ENCODE results near the genes SACS and TNFRSF19.

DNA sequence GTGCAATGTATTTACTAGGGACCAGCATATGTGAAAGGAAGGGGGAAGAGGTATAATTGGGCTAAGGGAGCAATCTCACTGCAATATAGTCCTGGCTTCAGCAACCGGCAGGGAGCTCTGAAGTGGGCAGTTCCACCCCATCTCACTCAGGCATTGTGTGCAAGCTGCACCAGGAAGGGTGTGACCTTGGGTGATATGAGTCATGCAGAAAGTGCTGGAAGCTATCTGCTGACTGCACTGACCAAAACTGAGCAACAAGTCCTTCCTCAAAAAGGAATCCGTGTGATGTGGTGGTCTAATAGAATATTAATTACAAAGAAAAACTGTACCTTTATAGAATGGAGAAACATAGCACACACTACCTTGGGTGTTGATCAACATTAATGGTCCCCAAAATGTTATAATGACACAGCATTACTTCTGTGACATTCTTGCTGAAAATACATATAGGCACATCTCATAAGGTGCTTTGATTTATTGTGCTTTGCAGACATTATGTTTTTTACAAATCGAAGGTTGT, 23.2 kb downstream of the ZDHHC20 start:
- RRBS: no CpG with 5 or more reads among the region's 3 CpGs

- RRBS: no CpG with 5 or more reads among the region's 13 CpGs
Observed at GRCh38 chr13:21671294-21671775, 462 bp downstream of the FGF9 start.

GRCh38 chr13:21673365-21674584, 2.9 kb downstream of the FGF9 start:
- RRBS: 2% methylated on average over 50 of the region's 118 CpGs

GRCh38 chr13:22218557-22219215, 547.8 kb downstream of the FGF9 start:
- RRBS: no CpG with 5 or more reads among the region's 7 CpGs

- RRBS: no CpG with 5 or more reads among the region's 4 CpGs
Observed at GRCh38 chr13:22462096-22462664, 718.6 kb upstream of the SGCG start.

DNA sequence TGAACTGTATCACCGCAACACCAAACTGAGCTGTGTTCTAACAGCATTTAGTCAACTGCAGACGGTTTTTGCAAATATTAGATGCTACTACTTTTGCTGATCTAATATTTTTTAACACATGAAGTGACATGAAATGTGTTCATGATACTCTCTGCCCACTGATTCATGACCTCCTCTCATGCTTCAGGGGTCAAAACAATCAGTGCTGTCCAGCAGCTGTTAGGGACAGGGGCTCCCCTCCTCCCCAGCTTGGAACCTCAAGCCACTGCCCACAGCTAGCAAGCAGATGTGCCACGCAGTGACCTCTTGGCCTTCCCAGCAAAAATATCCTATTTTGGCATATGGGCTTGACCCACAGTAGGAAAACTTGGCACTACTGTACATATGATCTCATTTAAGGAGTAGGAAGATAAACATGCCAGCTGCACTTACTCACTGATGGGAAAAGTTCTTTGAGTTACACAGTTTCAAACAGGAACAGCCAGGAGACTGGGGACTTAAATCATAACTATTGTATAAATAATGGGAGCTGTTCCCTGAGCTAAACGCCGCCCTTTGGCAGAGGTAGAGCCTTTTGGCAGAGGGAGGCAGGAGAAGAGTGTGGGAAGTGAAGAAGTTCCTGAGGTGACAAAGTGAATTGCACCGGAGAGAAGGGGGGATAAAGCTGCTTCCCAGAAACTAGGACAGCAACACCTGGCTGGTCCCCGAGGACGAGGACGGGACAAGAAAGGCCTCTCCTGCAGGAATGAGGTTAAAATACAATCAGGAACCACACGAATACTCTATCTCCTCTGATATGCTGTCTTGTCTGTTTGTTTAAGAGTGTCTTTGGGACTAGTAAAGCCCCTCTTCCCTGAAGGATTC, 6.1 kb downstream of the SACS start:
- RRBS: no CpG with 5 or more reads among the region's 10 CpGs

- RRBS: no CpG with 5 or more reads among the region's 27 CpGs
Observed at GRCh38 chr13:23432960-23433909, at the start of gene SACS. Gene SACS, minus strand, starts transcription at chr13:23433702.

GRCh38 chr13:23570107-23570987, at the start of gene TNFRSF19:
Gene TNFRSF19, plus strand, starts transcription at chr13:23570412.
- RRBS: no CpG with 5 or more reads among the region's 11 CpGs

GRCh38 chr13:23701430-23702197, 131.4 kb downstream of the TNFRSF19 start:
- RRBS: no CpG with 5 or more reads among the region's 17 CpGs

DNA sequence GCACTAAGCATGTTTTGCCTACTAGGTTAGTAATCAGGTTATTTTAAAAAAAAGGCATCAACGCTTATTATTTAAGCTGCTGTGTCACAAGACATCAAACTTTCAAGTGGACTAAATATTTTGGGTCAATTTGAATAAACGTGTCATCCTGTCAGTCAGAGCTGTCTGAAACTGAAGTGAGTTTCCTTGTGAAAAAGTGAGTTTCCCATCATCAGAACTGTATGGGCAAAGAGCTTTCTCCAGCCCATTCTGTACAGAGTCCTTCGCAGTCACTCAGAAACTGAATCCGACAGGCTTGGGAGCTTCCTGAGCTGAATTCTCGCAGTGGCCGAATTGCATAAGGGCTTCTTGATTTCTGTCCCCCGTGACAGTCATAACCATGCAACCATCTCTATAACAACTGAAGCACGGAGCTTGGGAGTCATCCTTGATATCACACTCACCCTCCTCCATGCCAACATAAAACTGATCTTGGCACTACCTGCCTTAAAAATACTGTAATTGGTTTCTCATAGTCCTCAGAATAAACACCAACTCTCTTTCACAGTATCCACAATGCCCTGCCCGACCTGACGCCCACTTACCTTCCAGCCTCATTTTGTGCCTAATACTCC, 139.8 kb downstream of the MIPEP start:
- RRBS: no CpG with 5 or more reads among the region's 10 CpGs

- RRBS: no CpG with 5 or more reads among the region's 2 CpGs
Observed at GRCh38 chr13:23950968-23951382, 61.8 kb upstream of the MIPEP start.

DNA sequence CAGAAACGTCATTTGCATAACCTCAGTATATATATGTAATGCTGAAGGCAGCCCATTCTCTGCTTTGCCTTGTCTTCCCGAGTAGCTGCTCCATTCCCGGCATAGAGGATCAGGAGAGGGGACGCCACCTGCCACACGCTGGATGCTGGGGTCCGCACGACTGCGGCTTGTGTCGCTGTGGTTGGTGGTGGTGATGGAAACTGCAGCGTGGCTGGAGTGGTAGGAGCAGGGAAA, 65.1 kb upstream of the MIPEP start:
- RRBS: no CpG with 5 or more reads among the region's 10 CpGs

- RRBS: no CpG with 5 or more reads among the region's 3 CpGs
Observed at GRCh38 chr13:24119968-24120300, 40.6 kb upstream of the SPATA13 start.

DNA sequence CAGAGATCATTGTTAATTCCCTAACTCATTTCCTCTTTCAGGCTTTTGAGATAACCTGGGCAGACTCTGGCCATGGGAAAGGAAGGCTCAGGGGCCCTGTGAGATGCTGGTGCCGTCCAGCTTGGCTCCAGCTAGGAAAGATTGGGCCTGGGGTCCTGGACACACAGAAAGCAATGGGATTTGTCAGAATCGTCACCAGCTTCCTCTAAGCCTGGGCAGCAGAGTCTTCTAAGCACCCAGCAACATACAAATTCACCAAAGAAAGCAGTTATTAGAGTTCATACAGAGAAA, 36.7 kb upstream of the SPATA13 start:
- RRBS: no CpG with 5 or more reads among the region's 2 CpGs

- RRBS: no CpG with 5 or more reads among the region's 9 CpGs
Observed at GRCh38 chr13:24130225-24130765, 30.2 kb upstream of the SPATA13 start.

DNA sequence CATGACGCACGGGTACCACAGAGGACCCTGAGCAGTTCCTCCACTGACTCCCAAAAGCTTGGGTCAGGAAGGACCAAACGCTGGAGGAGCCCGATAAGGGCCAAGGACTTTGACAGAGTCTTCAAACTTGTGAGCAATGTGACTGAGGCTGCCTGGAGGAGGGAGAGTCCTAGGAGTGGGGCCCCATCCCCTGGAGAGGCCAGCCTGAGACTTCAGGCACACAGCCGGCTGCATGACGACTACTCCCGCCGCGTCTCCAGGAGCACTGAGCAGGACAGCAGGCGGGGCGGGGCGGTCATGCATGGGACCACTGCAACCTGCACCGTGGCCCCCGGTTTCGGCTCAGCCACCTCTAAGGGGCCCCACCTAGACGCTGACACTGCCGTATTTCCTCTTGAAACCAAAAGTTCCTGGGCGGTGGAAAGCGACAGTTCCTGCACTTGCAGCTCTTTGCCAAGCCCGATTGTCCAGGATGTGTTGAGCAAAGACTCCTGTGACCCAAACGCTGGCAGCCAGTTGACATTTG, 63.3 kb downstream of the SPATA13 start:
- RRBS: no CpG with 5 or more reads among the region's 21 CpGs

- RRBS: no CpG with 5 or more reads among the region's 11 CpGs
Observed at GRCh38 chr13:24245749-24246418, 63.5 kb upstream of the C1QTNF9 start.

DNA sequence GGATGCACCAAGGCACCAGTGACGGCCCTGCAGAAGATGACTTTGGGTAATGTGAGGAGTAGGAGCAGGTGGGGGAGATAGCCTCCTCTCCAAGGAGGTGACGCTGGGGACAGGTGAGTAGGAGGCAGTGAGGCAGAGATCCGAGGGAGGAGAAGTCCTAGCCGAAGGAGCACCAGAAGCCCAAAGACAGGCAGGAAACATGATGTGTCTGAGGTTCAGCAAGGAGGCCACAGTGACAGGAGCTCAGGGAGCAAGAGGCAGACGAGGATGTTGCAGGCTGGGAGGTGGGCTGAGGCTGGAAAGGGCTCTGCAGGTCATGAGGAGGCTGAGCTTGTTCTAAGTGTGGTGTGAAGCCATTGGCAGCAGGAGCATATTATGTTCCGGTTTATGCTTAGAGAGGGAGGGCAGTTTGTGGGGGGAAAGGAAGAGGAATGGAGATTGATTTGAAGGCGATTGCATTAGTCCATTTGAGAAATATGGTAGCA, 55.7 kb upstream of the C1QTNF9 start:
- RRBS: no CpG with 5 or more reads among the region's 7 CpGs

DNA sequence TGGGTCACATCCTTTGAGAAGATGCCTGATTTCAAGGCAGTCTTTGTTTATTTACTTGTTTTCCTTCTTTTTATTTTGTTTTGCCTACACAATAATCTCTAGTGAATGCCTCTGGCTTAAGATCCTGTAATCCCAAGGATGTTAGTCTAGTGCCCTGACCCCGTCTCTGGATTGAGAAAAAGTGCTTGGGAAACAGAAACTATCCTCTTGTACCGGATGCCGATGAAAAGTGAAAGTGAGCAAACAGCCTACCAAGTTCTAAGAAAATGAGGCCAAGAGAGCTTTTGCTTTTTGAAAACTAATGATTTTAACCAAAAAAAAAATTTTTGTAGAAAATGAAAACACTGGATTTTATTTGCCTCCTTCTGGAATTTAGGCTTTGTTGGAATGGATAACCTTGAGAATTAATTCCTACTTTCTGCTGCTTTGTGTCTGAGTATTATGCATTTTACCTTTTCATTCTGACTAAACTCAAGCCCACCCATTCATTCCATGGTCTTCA, 42.0 kb upstream of the C1QTNF9 start:
- RRBS: no CpG with 5 or more reads among the region's 3 CpGs

DNA sequence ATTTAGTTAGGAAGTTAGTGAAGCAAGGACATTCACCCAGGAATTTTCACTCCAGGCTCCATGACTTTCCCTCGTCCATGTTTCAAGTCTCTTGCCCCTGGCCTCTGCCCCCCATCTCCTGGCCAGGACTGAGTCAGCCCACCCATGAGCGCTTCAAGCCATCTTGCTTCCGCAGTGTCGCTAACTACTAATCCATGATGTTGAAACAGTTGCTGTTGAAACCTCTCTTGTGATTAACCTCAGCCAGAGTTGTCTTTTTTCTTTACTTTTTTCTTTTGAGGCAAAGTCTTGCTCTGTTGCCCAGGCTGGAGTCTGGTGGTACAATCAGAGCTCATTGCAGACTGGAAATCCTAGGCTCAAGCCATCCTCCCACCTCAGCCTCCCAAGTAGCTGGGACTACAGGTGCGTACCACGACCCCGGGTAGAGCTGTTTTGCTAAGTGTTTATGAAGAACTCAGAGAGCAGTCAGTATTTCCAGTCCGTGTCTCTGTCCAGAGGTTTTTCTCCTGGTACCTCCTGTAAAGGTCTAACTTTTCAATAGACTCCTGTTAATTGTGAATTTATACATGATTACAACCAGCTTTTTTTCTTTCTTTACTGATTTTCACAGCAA, 29.5 kb upstream of the C1QTNF9 start:
- RRBS: no CpG with 5 or more reads among the region's 8 CpGs